Measurements from ENCODE around the gene PLPP2.

GRCh38 chr19:291055-292027 is at the start of gene PLPP2:
Gene PLPP2 (minus strand): TSS chr19:291403.
- PRO-cap = bidirectional peak, plus-strand start at chr19:291634, minus-strand start at chr19:291401
- RAMPAGE, long total RNA = no peak

DNA sequence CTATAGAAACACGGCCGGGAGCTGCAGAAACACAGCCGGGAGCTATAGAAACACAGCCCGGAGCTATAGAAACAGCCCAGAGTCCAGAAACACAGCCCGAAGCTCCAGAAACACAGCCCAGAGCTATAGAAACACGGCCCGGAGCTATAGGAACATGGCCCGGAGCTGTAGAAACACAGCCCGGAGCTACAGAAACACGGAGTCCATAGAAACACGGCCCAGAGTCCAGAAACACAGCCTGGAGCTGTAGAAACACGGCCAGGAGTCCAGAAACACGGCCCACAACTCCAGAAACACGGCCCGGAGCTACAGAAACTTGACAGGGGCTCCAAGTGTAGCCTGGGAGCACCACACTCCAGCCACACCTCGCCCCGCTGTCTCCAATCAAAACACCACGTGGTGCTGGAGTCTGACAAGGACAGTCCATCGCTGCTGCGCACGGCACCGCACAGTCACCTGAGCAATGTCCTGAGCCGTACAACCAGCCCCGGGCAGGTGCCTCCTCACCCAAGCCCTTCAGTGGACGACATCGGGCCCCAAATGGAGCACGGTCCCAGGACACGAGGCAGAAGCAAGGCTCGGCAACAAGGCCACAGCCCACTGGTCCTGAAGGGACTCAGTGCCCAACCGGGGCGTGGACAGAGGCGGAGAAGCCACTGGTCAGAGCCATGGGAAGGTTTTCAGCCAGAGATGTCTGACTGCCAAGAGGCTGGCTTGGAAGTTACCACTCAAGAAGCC is 19.5 kb upstream of the PLPP2 start:
- PRO-cap = no peak
- RAMPAGE, long total RNA = no peak

- PRO-cap = no peak
- RAMPAGE, long total RNA = no peak
These were observed 16.7 kb downstream of the MIER2 start for GRCh38 chr19:327789-328383.

DNA sequence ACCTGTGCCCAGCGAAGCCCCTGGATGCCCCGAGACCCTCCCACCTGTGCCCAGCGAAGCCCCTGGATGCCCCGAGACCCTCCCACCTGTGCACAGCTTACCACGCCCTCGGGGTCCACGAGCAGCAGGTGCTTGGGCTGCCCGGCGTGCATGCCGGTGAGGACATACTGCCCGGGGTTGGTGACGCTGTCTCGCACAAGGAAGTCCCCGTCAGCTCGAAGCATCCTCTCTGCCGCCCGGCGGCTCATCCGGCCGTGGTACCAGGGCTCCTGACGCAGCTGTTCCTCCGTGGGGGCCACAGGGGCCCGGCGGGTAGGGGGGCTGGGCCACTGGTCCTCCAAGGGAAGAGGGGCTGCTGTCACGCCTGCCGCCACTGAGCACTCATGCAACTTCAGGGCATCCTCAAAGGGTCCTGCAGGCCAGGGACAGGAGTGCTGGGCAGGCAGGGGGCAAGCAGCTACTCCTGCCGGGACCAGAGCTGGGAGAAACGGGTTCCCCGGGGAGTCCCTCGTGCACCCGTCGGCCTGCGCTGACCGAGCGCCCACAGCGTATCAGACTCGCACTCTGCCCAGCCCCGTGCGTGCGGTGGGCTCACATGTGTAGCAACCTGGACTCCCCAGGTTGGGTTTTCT is 13.2 kb upstream of the C2CD4C start:
- PRO-cap = no peak
- RAMPAGE, long total RNA = no peak

DNA sequence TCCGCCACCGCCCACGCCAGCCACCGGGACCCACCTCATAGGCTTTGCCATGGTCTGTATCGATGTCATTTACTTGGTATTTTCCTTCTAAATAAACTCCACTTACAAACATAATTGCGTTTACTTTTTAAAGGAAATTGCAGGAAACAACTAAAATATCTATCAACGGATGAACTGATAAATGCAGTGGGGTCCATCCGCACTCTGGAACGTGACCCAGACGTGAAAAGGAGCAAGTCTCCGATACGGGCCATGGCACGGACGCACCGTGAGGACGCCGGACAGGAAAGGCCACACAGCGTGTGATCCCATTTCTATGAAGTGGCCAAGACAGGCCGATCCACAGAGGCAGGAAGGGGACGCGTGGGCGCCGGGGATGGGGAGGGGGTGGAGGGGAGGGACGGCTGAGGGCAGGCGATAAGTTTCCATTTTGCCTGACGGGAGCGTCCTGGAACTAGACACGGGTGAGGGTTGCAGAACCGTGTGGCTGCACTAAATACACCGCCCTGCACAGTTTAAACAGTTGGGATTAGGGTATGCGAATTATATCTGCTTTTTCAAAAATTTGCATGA is 13.8 kb downstream of the SHC2 start:
- PRO-cap = no peak
- RAMPAGE, long total RNA = no peak

DNA sequence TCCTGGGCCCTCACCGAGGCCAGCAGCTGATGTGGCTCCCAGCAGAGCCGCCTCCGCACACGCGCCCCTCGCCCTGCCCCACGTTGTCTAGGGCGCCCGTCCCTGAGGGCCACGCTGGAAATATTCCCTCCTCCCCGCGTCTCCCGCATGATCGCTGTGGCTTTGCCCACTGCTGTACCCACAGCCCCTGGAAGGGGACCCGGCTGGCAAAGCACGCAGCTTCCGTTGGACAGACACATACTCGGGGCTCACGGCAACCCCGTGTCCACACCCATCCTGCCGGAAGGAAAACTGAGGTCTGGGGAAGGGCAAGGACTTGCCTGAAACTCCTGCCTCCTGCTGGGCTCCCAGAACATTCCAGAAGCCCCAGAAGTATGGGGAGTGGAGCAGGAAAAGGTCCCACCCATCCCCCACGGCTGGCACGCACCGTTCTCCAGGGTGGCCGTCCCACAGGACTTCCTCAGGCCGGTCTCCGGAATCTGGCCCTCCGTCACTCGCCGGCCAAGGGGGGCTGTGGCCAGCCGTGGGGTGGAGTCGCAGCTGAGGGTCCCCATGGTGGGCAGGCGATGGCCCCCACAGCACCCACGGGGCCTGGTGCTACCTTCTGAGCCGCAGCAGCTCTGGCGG is 476 bp downstream of the ODF3L2 start:
- PRO-cap = bidirectional peak, plus-strand start at position 429 of the sequence, minus-strand start at position 275 of the sequence
- RAMPAGE, long total RNA = no peak

DNA sequence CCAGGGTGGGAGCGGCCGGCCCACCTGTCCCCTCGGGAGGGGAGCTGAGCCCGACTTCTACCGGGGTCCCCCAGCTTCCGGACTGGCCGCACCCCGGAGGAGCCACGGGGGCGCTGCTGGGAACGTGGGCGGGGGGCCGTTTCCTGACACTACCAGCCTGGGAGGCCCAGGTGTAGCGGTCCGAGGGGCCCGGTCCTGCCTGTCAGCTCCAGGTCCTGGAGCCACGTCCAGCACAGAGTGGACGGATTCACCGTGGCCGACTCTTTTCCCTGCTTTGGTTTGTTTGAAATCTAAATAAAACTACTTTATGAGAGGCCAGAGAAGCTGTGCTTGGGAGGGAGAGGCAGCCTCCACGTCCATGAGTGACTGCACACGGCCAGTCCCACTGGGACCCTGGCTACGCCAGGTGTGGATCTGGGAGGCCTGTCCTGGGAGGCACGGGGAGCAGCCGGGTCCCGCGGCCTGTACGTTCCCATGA is 2.0 kb upstream of the GZMM start:
- PRO-cap = no peak
- RAMPAGE, long total RNA = no peak

GRCh38 chr19:677048-677558 is 911 bp downstream of the FSTL3 start:
- PRO-cap = bidirectional peak, plus-strand start at chr19:677403, minus-strand start at chr19:677280
- RAMPAGE, long total RNA = no peak

GRCh38 chr19:677559-678008 is 1.4 kb downstream of the FSTL3 start:
- PRO-cap = no peak
- RAMPAGE, long total RNA = no peak

DNA sequence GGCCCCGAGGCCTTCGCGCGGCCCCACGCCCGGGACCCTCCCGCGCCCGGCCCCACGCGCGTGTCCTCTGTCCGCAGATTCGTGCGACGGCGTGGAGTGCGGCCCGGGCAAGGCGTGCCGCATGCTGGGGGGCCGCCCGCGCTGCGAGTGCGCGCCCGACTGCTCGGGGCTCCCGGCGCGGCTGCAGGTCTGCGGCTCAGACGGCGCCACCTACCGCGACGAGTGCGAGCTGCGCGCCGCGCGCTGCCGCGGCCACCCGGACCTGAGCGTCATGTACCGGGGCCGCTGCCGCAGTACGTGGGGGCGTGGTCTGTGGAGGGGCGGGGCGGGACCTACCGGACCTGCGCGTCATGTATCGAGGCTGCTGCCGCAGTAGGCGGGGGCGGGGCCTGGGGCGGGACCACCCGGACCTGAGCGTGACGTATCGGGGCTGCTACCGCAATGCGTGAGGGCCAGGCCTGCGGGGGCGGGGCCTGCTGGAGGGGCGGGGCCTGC is 4.1 kb downstream of the FSTL3 start:
- PRO-cap = unidirectional peak, minus-strand start at position 83 of the sequence; unidirectional peak, minus-strand start at position 181 of the sequence; bidirectional peak, plus-strand start outside the sequence, minus-strand start at position 271 of the sequence
- RAMPAGE, long total RNA = no peak

GRCh38 chr19:739955-740965 is 10.7 kb upstream of the MISP start:
- PRO-cap = no peak
- RAMPAGE, long total RNA = no peak

- PRO-cap = no peak
- RAMPAGE, long total RNA = no peak
These were observed 5.7 kb upstream of the MISP start for GRCh38 chr19:745174-745630.

GRCh38 chr19:809805-810900 is 11.6 kb downstream of the PLPPR3 start:
- PRO-cap = no peak
- RAMPAGE, long total RNA = no peak

DNA sequence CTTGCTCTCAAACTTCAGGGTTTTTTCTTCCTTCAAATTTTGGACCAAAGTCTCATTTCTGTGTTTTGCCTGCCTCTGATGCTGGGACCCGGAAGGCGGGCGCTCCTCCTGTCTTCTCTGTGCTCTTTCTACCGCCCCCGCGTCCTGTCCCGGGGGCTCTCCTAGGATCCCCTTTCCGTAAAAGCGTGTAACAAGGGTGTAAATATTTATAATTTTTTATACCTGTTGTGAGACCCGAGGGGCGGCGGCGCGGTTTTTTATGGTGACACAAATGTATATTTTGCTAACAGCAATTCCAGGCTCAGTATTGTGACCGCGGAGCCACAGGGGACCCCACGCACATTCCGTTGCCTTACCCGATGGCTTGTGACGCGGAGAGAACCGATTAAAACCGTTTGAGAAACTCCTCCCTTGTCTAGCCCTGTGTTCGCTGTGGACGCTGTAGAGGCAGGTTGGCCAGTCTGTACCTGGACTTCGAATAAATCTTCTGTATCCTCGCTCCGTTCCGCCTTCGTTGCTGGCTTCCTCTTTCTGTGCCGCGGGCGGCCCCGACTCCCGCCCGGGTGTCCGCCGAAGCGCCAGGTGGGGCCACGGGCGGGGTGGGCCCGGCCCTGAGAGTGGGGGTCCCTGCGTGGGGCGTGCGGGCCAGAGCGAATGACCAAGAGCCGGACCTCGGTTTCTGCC is 9.8 kb downstream of the PLPPR3 start:
- PRO-cap = no peak
- RAMPAGE, long total RNA = no peak

DNA sequence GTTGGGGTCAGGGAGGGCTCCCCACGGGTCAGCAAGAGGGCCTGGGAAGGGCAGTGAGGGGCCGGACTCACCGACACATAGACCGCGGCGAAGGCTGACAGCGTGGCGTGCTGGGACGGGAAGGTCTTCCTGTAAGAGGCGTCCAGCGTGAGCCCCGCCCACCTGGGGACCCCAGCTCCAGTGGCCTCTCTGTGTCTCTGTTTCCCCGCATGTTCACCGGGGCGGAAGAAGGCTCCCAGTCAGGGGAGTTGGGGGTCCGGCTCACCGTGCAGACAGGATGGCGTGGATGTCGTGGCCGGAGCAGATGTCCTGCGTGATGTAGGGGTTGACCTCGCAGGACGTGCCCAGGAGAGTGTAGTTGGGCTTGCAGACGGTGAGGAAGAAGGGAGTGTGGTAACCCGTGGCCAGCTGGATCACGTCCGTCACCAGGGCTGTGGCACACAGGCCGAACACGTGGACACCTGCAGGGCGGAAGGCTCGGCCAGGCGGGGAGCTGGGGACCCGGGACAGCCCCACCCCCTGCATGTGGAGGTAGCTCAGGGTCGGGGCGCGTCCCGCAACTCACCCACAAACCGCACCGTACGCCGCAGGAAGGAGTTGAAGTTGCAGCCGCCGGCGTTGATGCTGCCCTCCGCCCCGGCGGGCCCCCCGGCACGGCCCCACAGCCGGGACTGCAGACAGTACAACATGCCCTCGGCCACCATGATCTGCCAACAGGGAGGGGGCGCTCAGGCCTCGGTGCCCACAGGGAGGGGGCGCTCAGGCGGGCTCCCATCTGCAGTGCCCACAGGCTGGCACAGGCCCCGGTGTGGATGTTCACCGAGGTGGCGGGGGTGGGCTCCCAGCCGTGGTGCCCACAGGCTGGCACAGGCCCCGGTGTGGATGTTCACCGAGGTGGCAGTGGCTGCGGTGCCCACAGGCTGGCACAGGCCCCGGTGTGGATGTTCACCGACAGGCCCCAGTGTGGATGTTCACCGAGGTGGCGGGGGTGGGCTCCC is 6.8 kb downstream of the PLPPR3 start:
- PRO-cap = no peak
- RAMPAGE, long total RNA = no peak

- PRO-cap = bidirectional peak, plus-strand start at chr19:869598, minus-strand start at chr19:869534
- RAMPAGE, long total RNA = no peak
These were observed 9.9 kb downstream of the CFD start for GRCh38 chr19:869152-869954.

DNA sequence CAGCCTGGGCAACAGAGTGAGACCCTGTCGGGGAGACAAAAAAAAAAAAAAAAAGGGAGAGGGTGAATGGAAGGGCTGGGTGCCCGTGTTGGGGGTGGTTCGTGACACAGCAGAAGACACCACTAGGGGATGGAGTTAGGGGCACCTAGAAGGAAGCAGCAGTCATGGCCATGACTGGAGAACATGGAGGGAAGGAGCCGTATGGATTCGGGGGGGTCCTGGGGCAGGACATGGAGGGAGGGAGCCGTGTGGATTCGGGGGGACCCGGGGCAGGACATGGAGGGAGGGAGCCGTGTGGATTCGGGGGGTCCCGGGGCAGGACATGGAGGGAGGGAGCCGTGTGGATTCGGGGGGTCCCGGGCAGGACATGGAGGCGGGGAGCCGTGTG is 11.1 kb downstream of the CFD start:
- PRO-cap = unidirectional peak, plus-strand start at position 253 of the sequence
- RAMPAGE, long total RNA = no peak

DNA sequence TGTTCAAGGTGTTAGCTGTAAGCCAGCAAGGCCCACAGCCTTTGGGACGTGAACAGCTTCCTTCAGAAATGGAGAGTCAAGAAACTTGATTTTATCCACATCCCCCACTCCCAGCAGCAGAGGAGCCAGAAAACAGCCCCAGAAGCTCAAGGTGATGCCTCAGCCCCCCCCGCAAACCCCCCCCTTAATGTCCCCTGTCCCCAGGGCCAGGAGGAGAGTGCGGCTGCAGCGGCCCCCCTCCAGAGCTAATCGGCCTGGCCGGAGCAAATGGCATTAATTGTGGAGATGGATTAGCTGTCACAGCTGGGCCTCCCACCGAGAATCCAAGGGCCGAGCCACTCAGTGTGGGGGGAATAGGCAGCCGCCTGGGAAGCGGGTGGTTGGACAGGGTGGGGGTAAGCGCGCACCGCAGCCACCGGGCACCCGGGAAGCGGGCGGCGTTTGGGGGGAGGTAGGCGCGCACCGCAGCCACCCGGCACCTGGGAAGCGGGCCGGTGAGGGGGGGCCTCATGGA is 9.9 kb downstream of the R3HDM4 start:
- PRO-cap = no peak
- RAMPAGE, long total RNA = no peak

- PRO-cap = no peak
- RAMPAGE, long total RNA = no peak
These were observed 6.5 kb downstream of the R3HDM4 start for GRCh38 chr19:906360-906979.

- PRO-cap = no peak
- RAMPAGE, long total RNA = no peak
These were observed 2.1 kb downstream of the ARID3A start for GRCh38 chr19:927750-928463.